ENCODE results near the gene ADAMTS7.

DNA sequence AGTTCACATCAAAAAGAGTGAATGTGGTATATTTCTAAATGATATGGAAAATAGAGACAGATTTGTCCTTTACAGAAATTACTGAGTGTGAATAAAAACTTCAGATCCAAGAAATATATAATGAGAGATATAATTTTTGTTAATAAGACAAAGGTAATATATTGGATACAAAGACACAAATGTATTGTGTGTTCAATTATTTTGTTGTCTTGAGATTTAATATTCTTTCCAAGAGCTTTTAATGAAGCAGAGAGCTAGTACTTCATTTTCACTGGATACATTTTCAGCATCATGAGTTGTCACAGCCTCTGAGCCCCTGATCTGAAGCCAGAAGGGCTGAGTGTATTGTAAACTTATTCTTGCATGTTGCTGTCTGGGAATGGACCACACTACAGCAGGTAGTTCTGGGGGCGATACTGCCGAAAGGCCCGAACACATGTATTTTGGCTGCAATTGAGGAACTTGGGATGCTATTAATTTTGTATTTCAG, 20.4 kb downstream of the IDH3A start:
- RRBS = no CpG with 5 or more reads among the region's 3 CpGs

GRCh38 chr15:78203114-78203847, 31.1 kb downstream of the ACSBG1 start:
- RRBS = no CpG with 5 or more reads among the region's 13 CpGs

DNA sequence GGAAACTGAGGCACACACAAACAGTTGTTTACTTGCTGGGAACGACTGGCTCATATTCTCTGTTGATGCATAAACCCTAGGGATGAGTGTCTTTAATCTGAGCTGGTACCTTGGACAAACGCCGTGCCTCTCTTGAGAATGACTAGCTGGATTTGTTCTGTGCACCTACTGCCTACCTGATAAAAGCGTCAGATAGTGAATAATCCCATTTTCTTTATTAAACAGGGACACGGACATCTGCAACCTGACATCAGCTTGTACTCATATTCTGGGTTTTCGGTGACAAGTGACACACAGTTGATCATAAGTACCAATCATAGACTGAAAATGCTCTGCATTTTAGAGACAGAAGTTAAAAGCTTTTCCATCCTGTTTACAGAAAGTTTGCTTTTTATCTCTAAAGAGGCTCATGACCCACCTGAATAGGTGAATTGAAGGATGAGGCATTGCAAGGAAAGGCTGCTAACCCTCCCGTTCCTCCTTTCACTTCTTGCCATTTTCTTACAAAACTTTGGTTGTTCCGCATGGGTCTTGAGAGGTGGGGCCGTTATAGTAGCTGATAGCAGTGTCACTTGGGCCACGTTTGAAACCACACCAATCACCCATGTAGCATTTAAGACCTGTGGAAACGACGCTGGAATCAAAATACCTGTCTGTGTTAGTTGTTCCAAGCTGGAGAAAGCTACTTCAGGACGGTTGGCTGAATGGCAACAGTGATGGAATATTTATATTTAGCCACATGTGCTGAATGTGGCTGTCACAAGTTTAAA, 1.1 kb downstream of the DNAJA4 start:
- RRBS = no CpG with 5 or more reads among the region's 13 CpGs

DNA sequence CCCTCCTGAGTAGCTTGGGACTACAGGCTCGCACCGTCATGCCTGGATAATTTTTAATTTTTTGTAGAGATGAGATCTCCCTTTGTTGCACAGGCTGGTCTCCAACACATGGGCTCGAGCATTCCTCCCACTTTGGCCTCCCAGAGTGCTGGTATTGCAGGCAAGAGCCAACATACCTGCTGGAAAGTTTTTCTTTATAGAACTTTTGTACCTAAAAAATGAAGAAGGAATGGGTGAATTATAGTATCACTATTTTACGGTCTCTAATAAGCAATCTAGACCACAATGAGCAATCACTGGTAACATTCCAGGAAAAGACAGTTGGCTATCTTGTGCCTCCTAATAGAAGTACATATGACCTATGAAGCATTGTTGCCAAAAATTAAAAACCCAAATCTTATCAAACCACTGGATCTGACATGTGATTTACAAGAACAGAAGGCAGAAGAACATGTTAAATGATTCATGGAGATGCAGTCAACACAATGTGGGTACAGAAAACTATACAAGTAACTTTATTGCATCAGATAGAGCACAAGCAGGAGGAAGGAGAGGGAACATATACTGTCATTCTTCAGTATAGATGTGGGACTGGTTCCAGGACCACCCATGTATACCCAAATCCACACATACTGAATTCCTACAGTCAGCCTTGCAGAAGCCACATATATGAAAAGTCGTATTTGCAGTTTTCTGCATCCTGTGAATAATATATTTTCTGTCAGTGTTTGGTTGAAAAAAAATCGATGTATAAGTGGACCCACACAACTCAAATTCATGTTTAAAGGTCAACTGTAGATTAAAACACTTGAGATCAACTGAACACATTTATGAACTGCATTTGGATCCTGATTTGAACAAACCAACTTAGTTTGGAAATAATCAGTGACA, 14.5 kb upstream of the HYKK start:
- RRBS = no CpG with 5 or more reads among the region's 6 CpGs

DNA sequence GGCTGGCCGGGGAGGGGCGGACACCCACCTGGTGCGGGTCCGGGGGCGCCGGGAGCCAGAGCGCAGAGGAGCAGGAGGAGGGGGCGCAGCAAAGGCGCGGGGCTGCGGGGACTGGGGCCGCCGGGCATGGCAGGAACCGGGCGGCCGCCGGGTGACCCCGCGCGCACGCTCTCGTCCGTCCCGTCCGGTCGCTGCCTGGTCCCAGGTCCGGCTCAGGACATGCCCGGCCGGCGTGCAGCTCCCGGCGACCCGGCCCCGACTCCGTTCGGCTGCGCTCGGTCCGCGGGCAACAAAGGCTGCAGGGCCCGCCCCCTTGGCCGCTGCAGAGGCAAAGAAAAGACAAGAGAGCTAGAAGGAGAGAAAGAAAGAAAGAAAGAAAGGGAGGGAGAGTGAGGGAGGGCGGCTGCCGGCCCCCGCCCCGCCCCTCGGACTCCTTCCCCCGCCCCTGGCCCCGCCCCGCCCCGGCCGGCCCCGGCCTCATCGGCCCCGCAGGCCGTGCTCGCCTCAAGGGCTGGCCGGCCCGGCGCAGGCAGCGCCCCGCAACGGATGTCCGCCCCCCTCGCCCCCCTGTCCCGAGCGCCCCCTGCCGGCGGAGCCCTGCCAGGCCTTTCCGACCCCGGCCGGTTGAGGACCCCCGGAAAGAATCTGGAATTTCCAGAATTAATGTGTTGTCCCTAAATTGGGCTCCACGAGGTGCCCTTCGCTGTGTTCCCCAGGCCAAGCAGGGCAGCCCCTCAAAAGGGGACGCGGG, at the start of gene ADAMTS7:
ADAMTS7 (minus strand) TSS at position 372 of the 751 bp plus-strand sequence.
- RRBS = 12% methylated on average over 40 of the region's 77 CpGs

- RRBS = 99% methylated on average over 2 of the region's 23 CpGs
Measured at GRCh38 chr15:78932002-78933273, 12.4 kb downstream of the CTSH start.

GRCh38 chr15:78936993-78937745, 7.7 kb downstream of the CTSH start:
- RRBS = no CpG with 5 or more reads among the region's 16 CpGs

DNA sequence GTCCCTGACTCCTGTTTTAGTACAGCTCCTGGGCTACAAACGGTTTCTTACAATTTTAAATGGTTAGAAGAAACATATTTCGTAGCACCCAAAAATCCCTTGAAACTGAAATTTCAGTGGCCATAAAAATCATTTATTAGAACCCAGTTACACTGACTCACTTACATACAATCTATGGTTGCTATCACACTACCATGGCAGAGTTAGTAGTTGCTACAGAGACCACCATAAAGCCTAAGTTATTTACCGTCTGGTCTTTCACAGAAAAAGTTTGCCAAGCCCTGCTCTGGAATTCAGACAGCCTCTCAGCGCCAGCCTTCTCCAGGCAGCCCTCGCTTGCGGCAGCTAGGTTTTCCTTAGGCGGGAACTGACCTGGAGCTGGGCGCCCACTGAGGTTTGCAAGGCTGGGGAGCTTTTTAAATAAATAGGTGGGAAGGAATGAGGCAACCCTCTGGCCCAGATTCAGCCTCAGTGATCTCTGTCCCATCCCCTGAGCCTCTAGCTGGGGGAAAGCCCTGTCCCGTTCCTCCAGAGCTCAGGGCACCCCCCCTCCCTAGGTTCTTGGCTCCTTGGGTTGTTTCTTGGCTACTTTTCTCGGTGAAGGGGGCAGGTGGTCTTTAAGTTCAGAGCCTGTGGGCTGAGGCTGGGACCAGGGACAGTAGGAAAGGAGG, 1.2 kb downstream of the CTSH start:
- RRBS = no CpG with 5 or more reads among the region's 10 CpGs

GRCh38 chr15:79091011-79091759, 605 bp upstream of the RASGRF1 start:
- RRBS = 1% methylated on average over 10 of the region's 54 CpGs

GRCh38 chr15:79204655-79205204, 77.8 kb upstream of the ANKRD34C start:
- RRBS = no CpG with 5 or more reads among the region's 8 CpGs

DNA sequence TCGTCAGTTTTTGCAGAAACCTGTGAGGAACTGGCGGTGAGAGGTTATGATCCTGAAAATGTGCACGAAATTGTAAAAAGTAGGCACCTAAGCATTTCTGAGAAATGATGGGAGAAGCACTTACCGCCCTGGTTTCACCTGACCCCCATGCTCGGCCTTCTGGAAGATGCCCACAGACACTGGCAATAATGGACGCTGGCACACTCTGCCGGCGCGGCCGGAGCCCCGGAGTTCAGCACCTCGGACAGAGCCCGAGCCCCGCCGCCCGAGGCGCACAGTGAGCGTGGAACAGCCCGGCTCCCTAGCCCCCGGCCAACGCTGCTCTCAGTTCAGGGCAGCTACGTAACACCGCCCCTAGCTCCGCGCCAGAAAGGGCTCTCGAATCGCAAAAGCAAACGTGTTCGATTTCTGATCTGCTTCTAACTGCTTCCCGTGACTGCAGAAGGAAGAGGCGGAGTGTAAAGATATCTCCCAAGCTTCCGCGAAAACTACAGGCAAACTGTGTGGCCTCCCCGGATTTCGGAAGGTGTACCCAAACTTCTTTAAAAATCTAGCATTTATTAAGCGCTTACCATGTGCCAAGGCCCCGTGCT, 1.1 kb downstream of the ANKRD34C start:
- RRBS = 10% methylated on average over 9 of the region's 37 CpGs

- RRBS = no CpG with 5 or more reads among the region's 10 CpGs
Measured at GRCh38 chr15:79491163-79491511, 59.0 kb downstream of the MINAR1 start.

- RRBS = no CpG with 5 or more reads among the region's 3 CpGs
Measured at GRCh38 chr15:79952333-79952880, 18.6 kb downstream of the BCL2A1 start.

DNA sequence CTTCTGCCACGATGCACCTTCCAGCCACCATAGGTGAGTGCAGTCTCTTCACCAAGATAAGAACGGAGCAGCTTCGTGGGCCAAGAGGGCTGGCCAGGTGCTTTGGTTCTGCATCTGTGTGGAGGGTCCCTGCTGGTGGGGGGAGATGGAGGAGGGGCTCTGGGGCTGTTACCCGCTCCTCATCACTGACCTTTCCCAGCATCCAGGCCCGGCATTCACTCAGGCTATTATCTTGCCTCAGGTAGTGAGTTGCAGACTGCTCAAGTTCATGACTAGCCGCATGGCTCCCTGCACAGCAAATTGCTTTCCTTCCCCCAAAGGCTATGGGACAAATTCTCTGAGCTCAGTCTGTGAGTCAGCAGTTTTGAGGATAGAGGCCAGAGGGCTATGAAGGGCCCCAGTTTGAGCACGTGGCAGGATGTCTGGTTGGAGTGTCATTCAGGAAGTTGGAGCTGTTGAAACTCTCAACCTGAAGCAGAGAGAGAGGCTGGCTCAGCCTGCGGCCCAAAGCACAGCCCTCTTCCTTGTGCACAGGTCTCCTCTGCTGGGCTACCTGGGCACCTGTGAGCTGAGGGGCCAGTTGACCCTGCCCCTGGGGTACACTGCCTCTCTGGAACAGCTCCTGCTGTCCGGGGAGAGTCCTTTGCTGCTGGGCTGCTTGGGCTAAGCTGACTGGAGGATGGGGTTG, 7.8 kb downstream of the FAH start:
- RRBS = no CpG with 5 or more reads among the region's 9 CpGs

GRCh38 chr15:80288181-80288539, 36.1 kb upstream of the CTXND1 start:
- RRBS = no CpG with 5 or more reads among the region's 4 CpGs

- RRBS = no CpG with 5 or more reads among the region's 5 CpGs
Measured at GRCh38 chr15:80343232-80343716, 60.9 kb upstream of the ARNT2 start.

DNA sequence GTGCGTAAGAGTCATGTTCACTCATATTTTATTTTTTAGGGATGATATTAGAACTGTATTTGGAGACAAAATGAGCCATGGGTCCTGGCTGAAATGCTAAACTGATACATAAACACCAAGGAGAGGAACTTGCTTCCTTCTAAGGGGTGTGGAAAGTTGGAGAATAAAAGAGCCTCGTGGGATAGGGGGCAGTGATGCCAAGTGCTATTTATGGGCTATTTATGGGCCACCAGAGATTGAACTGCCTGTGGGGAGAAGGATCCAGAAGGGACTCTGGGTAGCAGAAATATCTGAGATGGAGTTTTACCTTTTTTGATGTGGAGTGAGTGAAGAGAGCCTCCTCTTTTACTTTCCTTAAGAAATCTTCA, 1.8 kb upstream of the ARNT2 start:
- RRBS = no CpG with 5 or more reads among the region's 2 CpGs

DNA sequence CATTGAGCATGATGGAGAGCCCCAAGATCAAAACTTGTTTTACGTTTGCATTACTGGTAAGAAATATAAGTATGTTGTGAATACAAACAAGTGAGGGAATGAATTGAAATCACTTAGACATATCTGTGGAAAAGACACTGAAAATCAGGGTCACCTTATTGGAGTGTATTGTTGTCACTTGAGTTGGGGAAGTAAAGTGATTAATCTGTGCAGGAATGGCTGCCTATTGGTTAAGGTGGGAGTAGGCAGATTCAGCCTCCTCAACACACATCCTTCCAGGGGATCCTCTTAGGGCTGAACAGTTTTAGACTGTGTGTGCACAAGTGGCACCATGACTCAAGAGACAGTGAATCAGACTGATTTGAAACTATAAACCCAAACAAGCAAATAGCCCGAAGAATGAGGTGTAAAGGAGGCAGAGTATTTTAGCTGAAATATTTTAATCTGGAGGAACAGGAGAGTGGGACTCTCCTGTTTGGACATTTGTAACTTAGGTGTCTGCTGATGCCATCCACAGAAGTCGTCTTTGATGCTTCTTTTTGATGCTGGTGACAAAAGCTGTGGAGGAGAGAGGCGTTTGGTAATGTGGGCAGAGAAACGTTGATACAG, 4.9 kb downstream of the ABHD17C start:
- RRBS = no CpG with 5 or more reads among the region's 5 CpGs

DNA sequence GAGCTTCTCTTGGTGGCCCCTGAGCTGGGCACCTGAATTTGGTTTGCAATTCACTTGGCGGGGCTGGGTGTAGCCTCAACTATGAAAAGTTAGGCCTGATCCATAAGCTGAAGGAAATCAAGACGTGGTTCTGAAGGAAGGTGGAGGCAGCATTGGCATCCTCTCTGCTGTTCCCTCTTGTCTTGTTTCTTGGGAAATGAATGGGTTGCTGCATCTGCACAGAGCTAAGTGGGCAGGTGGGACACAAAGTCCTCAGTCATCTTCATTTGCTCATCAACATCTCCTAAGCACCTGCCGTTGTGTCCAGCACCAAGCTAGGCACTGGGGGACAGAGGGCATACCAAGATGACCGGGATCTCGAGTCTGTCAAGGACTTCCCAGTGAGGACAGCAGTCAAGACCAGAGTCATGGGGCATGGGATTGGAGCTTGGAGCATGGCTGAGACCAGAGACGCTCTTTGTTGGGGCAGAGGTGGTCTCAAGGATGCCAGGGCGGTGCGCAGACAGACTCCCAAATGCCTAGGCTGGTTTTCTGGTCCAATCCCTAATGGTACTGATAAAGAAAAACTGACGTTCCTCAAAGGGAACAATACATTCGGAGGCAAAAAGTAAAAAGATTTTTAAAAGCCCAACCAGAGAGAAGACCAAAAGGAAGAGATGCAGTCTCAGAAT, 67.1 kb downstream of the MESD start:
- RRBS = no CpG with 5 or more reads among the region's 10 CpGs

DNA sequence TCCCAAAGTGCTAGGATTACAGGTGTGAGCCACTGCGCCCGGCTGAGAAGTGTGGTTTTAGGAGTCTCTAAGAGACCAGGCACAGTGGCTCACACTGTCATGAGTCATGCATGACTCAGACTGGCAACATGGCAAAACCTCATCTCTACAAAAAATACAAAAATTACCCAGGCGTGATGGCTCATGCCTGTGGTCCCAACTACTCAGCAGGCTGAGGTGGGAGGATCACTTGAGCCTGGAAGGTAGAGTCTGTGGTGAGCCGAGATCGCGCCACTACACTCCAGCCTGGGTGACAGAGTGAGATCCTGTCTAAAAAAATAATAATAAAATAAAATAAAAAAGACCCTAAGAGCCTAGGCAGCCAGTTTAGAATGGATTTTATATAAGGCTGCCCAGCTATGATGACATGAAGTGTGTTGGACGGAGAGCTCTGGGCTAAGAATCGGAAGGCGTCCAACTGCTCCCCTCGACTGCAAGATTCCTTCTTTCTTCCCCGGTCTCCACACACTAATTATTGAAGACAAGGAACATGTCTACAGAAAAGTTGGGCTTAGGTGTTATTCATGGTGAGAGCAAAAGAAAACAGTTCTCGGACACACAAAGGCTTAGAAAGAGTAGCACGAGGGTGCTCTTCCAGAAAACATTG, 33.6 kb downstream of the MESD start:
- RRBS = no CpG with 5 or more reads among the region's 13 CpGs

Measured in GM12892 (cell line).